SK-MEL-5 (cell line): ENCODE measurements around a stretch of chr17.

DNA sequence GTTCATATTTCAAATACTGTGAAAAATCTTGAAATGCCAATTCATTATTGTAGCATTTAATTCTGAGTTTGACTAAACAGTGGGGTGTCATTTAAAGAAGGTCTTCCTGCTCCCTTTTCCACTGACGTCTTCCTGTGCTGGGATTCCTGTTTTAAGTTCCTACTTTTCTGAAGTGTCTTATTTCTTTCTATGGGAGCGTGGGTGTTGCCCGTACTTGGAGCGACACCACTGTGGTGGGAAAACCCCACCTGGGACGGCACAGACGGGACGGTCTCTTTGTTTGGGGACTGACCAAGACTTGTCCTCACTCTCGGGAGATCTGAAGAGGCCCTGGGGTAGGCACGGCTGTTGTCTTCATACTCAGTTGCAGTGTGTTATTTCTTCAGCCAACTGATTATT, 25.7 kb downstream of the ZNF750 start:
RAMPAGE:
- cytosol, long total RNA = no peak
- long total RNA = no peak
- nucleus, long total RNA = no peak

RAMPAGE:
- cytosol, long total RNA = no peak
- long total RNA = no peak
- nucleus, long total RNA = no peak
Measured at GRCh38 chr17:82846049-82846809, 6.4 kb upstream of the ZNF750 start.

DNA sequence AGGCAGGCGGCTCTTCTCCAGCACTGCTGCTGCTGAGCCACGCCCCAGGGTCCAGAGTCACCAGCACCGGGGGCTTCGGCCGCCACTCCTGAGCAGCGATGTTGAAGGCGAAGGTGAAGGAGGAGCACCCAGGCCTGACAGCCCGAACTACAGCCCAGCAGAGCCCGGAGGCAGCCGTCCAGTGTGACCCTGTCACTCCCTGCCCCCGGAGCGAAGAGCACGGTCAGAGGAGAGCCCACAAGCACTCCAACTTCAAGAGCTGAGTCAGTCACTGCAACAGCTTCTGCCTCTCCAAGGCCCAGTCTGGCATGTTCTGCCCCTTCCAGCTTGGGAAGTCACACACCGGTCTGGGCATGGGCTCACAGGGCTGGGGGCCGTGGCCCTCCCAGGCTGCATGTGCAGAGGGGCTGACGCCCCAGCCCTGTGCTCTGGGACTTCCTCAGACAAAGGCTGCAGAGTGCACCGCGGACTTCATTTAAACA, 41.4 kb downstream of the B3GNTL1 start:
RAMPAGE:
- cytosol, long total RNA = no peak
- long total RNA = no peak
- nucleus, long total RNA = no peak

DNA sequence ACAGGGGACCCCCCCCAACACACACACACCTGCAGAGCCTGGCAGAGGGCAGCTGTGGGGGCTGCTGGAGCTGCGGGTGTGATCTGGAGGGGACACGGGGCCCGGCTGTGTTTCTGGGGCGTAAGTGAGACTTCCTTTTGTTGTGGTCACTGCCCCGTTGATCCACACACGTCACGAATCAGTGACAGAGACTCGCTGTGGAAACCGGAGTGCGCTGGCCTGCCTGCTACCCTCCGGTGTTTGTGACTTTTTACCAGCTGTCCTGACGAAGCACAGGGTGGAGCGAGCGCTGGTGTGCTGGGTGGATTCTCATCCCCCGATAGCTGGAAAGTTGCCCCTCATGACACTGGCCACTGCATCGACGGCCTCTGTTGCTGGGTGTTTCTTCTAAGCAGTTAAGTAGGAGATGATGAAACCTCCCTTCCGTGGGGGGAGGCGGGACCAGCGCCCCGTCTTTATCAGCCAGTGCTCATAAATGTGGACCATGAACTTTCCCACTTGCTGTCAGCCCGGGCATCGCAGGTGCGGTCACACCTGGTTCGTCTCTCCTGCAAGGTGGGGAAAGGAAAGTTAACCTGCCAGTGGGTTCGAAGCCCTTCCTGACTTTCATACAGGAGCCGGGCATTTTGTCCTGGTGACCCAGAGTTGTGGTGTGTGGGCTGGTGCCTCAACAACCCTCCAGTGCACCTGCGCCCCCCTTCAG, 2.4 kb downstream of the METRNL start:
RAMPAGE:
- cytosol, long total RNA = no peak
- long total RNA = no peak
- nucleus, long total RNA = no peak

DNA sequence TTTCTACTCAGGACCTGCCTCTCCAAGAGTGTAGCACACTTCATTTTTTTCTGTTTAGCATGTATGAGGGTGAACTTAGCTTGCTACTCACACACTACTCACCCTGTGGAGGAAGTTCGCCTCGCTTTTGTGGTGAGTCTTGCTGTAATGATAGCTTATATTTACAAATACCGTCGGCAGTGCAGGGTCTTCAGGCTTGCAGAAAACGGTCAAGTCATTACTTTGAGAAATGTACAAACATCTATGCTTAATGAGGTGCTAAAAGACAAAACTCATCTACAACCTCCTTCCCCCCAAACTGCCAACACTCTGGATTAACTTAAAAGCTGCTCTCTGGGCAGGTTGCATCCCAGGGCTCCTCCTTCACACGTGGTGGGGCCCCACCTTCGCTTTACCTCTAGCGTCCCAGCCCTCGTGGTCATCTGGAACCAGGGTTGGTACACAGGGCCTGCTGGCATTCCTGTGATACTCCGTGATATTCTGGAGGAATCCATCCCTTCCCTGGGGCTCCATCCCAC, 4.7 kb downstream of the METRNL start:
RAMPAGE:
- cytosol, long total RNA = no peak
- long total RNA = no peak
- nucleus, long total RNA = no peak

DNA sequence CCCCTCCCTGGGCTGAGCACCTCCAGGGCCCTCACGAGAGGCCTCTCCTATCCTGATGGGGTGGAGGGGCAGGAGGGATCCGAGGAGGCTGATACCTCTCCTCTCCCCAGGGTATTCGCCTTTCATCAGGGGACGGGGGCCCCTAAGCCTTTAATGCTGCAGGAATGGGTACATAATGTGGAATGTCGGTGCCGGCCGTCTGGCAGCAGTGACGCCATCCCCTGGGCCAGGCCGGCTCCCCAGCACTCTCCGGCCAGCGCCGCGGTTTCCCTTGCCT, 8.0 kb downstream of the METRNL start:
RAMPAGE:
- cytosol, long total RNA = no peak
- long total RNA = no peak
- nucleus, long total RNA = no peak

DNA sequence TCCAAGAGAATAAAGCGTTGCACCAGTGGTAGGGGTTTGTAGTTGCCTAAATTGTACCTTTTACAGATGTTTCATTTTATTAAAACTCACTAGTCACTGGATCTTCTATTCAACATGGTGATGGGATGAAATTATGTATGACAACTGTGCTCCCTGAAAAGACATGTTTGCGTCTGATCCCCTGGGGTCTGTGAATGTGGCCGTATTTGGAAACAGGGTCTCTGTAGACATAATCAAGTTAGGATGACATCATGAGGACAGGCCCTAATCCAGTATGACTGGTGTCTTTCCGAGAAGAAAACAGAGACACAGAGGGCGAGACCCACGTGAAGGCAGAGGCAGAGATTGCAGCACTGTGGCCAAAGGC, 27.4 kb downstream of the METRNL start:
RAMPAGE:
- cytosol, long total RNA = no peak
- long total RNA = no peak
- nucleus, long total RNA = no peak

DNA sequence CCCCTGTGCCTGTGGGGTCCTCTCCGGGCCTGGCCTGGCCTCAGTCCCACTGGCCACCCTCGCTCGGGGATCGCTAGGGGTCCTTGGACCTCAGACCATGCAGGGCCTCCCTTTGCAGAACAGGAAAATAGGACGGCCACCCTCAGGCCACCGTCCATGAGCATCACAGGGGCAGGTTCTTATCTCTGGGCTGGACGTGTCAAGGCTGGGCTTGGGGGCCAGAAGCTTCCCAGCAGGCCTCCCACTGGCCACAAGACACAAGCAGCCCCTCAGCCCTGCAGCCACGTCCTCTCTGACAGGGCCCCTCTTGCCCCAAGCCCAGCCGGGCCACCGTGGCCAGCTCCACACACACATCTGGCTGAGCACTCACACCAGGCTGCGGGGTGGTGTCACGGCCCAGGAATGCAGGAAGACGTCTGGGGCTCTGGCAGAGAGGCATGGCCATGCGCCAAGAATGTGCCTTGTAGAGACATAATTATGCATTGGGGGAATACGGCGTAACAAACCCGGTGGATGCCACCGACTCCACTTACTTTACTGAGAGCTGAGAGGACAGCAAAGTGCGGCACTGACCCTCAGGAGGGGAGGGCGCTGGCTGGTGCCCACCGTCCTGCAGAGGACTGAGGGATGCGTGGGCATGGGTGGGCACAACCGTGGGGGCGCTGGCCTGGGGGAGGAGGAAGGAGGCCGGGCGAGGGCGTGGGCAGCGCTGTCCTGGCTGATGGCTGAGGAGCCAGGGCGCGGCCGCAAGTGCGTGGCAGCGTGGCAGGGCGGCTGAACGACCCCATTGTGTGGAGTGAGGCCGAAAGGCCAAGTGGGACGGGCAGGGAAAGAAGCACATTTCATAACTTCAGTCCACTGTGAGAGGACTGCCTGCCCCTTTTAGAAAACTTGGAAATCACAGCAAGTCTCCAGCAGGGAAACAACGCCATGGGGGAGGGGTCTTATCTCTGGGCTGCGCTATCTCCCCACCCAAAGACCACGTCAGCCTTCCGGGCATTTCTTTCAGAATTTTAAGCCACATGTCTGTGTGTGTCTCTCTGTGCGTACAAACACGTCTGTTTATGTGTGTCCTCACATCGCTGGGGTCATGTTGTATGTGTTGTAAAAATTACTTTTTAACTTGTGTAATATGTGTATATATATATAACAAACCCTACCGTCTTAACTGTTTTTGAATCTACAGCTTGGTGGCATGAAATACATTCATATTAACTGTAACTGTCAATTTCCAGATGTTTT, 30.5 kb downstream of the METRNL start:
RAMPAGE:
- cytosol, long total RNA = no peak
- long total RNA = no peak
- nucleus, long total RNA = no peak